SUDHL5 (cell line): ENCODE measurements around a stretch of chr7.

GRCh38 chr7:158957911-158958329 lies 101.6 kb downstream of the DYNC2I1 start:
- PRO-cap, result no peak

DNA sequence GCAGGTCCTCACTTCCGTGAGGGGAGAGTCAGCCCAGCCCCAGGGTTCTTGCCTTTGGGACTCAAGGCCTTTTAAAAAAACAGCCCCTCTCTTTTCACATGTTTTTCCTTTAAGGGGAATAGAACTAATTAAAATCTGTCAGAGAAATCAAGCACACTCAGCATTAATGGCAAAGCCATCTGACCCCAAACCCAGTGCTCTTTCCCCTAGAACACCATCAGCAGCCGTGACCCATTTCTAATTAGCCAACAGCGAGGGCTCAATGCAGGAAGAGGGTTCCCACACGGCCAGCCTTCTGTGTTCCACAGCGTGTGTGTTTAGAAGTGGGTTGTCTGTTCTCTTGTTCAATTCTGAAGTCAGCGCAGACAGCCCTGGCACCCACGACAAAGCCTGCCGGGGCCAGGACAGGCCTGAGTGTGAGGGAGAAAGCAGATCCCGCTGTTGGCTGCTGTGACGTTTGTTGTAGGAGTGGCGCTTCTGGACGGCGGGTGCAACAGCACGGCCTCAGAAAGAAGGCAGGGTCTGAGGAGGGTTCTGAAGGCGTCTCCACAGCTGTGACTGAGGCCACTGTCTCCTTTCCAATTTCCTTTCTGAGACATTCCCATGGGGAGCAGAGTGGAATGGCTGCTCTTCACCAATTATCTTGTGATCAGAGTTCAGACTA lies 76.3 kb downstream of the VIPR2 start:
- PRO-cap, result no peak

DNA sequence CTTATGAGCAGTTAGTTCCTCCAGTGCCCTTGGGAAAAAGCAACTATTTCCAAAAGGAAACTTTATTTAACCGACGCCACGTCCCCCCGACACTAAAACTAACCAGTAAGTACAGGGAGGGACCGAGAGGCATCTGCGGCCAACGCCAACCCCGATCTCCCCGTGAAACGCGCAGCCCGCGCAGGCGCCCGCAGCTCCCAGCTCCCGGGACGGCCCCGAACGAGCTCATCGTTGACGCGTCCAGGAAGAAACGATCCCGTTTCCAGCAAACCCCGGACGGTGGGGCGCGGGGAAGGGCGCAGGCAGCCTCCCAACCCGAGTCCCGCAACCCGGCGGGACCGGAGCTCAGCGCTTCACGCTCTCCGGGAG lies 488 bp downstream of the VIPR2 start:
- PRO-cap, result no peak